Epithelial cell of alveolus of lung (primary cell): ENCODE results near the gene FAM124B.

DNA sequence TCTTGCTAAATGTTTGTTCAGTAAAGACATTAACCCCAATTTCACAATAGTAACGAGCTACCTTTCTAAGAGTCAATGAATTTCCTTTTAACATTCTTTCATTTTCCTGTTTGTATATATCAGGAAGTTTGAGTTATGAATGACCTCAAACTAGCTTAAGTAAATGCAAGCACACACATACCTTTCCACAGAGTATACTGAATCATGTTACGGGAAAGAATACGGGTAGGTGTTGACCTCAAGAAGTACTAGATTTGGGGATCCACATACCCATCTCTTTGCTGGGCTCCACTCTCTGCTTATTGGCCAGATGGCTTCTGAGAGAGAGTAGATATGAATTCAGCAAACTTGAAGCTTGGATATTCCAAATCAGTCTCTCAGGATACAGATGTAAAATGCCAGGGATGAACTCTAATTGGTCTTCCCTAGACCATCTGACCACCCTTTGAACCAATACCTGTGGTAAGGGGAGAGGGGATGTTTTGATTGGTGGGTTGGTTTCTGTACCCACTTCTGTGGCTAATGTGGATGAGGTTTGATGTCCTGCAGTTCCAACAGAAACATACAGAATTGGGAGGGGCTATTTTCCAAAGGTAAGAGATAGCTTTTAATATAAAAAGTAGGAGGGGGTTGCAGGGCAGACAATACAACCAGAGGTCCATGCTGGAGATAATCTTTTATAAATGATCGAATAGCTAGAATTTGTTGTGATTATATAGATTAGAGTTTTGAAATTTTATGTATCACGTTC, 18.0 kb upstream of the ACSL3 start:
- RAMPAGE, long total RNA: no peak
- RRBS: no CpG with 5 or more reads among the region's 5 CpGs

GRCh38 chr2:222882286-222882705, 21.5 kb downstream of the ACSL3 start:
- RAMPAGE, long total RNA: no peak
- RRBS: no CpG with 5 or more reads among the region's 6 CpGs

- RAMPAGE, long total RNA: no peak
- RRBS: no CpG with 5 or more reads among the region's 9 CpGs
Measured at GRCh38 chr2:222889037-222889950, 28.5 kb downstream of the ACSL3 start.

DNA sequence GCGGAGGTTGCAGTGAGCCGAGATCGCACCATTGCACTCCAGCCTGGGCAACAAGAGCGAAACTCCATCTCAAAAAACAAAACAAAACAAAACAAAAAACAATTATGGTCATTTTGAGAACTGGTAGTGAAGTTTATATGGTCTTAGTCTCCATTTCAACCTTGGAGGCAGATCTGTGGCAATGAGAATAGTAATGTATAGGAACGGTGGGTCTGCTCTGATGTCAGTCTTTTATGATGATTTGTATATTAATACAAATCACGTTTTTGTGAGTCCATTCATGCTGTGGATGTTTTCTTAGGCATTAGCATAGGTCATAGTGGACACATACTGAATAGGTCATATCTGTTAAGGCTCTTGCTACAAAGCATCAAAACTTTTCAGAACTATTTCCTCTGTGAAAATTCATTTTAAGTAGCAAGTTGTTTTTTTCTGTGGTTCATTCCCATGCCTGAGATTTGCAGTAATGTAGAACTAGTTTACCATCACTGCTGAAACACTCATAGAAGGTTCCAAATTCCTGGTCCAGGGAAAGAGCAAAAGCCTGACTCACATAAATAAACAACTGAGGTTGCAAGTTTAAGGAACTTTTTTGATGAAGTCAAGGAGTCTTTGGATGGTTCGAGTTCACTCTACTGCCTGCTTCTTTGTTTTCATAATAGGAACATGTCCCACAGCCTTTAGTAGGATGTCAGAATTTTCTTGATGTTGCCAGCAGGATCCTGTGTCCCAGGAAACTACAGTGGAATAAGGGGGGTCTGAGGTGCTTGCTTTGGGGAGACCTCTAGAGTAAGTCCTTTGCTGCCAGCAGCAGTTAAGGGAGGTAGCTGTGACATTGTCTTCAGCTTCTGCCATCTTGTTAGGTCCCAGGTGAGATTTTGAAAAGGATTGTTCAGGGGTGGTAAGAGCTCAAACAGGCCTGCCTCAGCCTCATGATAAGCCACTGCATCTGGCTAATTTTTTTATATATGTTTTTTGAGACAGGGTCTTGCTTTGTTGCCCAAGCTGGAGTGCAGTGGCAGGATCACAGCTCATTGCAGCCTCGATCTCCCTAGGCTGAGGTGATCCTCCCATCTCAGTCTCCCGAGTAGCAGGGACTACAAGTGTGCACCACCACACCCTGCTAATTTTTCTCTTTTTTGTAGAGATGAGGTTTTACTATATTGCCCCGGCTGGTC, 43.8 kb downstream of the ACSL3 start:
- RAMPAGE, long total RNA: no peak
- RRBS: no CpG with 5 or more reads among the region's 10 CpGs

- RAMPAGE, long total RNA: no peak
- RRBS: no CpG with 5 or more reads among the region's 2 CpGs
Measured at GRCh38 chr2:222912193-222912480, 51.3 kb downstream of the ACSL3 start.

- RAMPAGE, long total RNA: no peak
- RRBS: no CpG with 5 or more reads among the region's 5 CpGs
Measured at GRCh38 chr2:222959078-222959814, 92.7 kb upstream of the KCNE4 start.

GRCh38 chr2:223123739-223124209, 71.8 kb downstream of the KCNE4 start:
- RAMPAGE, long total RNA: no peak
- RRBS: no CpG with 5 or more reads among the region's 4 CpGs

GRCh38 chr2:223723879-223724432, 113.4 kb downstream of the AP1S3 start:
- RAMPAGE, long total RNA: no peak
- RRBS: 94% methylated on average over 2 of the region's 7 CpGs

DNA sequence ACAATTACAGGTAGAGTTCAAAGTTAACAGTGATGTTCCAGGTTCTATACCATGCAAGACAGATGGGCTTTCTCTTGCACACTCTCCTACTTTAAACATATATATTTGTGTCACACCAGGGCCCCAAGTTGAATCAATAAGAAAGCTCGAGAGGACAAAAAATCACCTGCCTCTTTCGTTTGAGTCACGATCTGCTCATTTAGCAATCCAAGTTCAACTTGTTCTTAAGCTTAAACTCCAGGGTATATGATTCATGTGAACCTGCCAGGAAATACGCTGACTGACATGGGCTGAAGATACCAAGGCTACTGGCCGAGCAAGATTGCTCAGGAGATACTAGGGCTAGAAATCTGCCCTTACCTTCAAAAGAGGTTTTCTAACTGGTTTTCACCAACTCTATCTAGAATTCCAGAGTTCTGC, 77.3 kb downstream of the AP1S3 start:
- RAMPAGE, long total RNA: no peak
- RRBS: no CpG with 5 or more reads among the region's 5 CpGs

DNA sequence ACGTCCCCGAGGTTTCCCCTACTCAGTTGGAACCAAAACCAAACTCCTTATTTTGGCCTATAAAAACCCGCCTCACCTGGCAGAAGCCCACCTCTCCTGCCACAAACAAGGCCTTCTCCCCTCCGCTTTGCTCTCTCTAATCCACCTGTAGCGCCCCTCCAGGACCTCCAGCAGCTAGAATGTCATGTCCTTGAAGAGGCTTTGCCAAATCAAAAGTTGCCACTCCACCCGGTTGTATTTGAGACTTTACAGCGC, 681 bp downstream of the AP1S3 start:
- RAMPAGE, long total RNA: no peak
- RRBS: no CpG with 5 or more reads among the region's 7 CpGs

- RAMPAGE, long total RNA: no peak
- RRBS: no CpG with 5 or more reads among the region's 21 CpGs
Measured at GRCh38 chr2:223930262-223931116, 14.6 kb downstream of the WDFY1 start.

DNA sequence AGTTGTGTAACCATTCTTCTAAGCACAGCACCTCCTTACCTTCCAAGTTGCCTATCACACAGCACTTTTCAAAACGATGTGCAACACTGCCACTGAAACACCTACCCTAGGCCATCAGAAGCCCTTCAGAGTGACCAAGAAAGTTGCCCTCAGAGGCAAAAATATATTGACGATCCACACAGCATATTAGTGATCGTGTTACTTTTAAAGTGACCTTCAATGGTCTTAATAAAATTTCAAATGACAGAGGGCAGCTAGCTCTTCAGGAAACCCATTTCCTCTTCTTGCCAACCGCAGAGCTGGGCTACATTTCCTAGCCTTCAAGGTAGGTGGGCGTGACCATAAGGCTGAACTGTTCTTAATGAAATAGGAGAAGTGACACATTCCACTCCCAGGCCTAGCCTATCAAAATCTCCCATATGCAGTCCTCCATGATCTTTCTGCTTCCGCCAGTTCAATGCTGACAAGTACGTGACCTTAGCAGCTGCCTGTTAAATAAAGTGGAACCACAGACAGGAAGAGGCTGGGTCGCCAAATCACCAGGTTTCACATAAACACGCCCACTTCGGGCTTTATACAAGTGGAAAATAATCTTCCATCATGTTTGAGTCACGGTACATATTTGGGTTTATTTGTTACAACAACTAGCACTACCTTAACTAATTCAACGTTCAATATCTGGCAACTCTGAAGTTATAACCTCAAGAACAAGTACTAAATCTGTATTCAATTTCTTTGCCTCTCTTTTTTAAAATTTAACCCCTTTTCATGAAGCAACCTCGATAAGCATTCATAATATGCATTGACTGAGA, 13.2 kb downstream of the SERPINE2 start:
- RAMPAGE, long total RNA: no peak
- RRBS: no CpG with 5 or more reads among the region's 13 CpGs

DNA sequence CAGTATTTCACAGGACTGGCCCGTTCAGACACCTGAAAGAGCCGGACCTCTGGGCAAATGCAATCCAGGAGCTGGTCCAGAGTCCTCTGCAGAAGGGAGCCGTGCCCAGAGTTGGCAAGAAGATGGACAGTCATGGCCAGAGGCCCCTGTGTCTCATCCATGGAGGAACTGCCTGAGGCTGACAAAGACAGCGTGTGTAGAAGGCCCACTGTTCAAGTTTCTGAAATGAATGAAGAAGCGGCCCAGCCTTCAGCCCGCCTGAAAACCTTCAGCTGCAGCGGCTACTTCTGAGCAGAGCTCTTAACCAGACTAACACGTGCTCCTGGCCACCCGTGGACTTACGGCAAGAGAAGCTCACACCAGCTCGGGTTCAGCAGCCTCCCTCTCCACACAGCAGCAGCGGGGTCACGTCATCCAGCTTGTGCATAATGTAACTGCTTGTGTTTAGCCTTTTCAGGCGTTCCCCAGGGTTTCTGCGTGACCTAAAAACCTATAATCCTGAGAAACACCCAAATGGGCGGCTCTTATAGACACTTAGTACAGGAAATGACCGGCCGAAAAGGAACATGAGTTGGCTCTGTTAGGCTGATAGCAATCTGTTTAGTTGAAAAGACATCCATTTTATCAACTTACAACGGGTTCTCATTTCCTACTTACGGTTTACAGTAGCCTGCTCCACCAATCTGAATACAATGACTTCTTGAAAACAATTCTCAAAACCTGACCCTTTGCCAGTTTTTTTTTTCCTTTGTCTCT, at the start of gene FAM124B:
Gene FAM124B (minus strand): TSS at position 500 of the 756 bp plus-strand sequence.
- RAMPAGE, long total RNA: no peak
- RRBS: 92% methylated on average over 2 of the region's 20 CpGs

GRCh38 chr2:224518753-224519620, 66.2 kb downstream of the CUL3 start:
- RAMPAGE, long total RNA: no peak
- RRBS: no CpG with 5 or more reads among the region's 4 CpGs

- RAMPAGE, long total RNA: no peak
- RRBS: no CpG with 5 or more reads among the region's 6 CpGs
Measured at GRCh38 chr2:224523167-224523987, 61.8 kb downstream of the CUL3 start.

DNA sequence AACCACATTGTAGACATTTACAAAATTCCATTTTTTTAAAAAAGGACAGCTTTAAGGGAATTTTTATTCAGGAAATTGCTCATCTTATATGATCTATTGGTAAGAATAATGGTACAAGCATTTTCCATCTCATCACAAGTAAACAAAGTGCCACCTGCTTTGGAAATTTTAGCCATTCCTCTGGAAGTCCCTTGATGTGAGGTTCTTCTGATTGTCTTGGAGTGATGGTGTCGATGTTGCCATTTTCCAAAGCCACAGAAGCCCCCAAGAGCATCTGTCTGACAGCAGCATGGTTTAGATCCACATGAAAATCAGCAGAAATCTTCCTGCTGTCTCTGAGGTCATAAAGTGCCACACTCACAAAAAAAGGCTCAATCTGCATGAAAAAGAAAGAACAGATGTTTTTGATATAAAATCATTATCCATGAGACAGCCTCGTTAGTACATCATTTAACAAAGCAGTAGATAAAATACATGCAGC, 148.6 kb upstream of the CCDC195 start:
- RAMPAGE, long total RNA: no peak
- RRBS: no CpG with 5 or more reads among the region's 2 CpGs

DNA sequence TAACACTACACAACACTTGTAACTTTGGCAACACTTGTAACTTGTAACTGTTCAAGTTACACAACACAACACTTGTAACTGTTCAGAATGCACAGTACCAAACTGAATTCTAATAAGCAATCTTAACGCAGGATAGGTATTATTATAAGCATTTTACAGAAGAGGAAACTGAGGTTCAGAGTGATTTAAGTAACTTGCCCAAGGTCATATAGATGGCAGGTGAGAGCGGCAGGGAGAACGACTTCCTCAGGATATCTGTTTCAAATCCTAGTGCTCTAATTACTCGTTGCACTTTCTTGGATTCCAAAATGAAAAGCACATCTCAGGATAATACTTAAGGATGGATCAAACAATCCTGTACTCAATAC, 97.9 kb downstream of the DOCK10 start:
- RAMPAGE, long total RNA: no peak
- RRBS: no CpG with 5 or more reads among the region's 4 CpGs

GRCh38 chr2:224982120-224982678, 60.1 kb downstream of the DOCK10 start:
- RAMPAGE, long total RNA: no peak
- RRBS: no CpG with 5 or more reads among the region's 13 CpGs

DNA sequence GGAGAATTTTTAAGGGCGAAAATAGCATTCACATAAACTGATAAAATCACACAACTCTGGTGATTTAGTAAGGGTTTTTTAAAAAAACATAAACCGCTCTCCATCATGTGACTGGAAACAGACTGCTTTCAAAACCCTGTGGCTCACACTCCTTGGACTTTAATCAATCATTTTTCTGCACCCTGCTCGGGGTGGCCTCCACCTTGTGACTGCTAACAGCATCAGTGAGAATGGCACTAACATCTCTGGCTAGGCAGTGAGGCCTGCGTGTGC, 12.0 kb downstream of the DOCK10 start:
- RAMPAGE, long total RNA: no peak
- RRBS: no CpG with 5 or more reads among the region's 4 CpGs

DNA sequence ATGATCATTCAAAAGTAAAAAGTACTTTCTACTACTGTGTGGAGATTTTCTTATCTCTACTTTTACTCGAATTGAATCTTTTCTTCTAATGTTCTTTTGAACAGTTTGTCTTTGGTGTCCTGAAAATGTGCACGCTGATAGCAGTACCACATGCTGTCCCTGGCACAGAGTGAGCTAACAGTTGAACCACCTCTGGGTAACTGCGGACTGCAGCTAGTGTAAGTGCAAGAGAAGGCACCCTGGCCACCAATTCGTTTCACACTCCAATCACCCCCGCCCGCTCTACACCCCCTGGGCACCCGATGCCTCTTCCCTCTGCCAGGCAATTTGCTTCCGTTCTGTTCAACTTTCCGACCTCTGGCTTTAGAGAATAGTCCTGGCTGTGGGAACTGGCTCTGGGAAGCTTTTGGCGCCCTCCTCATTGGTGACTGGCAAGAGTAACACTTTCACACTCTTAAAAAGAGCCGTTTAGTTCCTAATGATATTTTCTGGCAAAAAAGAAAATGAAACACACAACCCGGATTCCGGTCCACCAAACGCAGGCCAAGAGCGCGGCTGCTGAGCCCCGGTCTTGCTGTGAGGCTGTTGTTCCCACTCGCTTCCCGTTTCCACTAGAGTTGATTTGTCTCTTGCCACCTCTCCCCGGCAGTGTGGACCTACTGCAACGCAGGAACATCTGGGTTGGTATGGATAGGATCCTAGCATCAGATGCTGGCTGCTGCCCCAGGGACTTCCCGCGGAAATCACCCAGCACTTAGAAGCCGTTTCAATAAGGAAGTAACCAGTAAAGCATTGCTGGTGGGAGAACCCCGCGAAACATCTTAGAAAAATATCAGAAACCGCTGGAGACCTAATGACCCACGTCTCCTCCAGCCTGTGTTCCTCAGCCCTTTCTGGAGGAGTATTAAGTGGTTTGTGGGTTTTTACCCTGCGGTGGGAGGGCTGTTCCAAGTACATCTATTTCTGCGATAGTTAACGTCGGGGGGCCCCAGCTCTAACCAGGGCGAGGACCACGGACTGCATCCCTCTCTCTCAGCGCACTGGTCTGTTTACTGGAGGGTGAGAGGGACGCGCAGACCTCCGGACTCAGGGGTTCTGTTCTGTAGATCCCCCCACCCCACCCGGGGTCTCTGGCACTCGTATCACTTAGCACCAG, 1.1 kb downstream of the DOCK10 start:
- RAMPAGE, long total RNA: no peak
- RRBS: 5% methylated on average over 8 of the region's 40 CpGs